Endothelial cell (in vitro differentiated cells): Measurements from ENCODE around the genes C8B and TACSTD2.

- PRO-cap = no peak
Measured at GRCh38 chr1:55146781-55147695, 68.1 kb downstream of the USP24 start.

GRCh38 chr1:55155432-55155691 is 59.8 kb downstream of the USP24 start:
- PRO-cap = no peak

- PRO-cap = no peak
Measured at GRCh38 chr1:55213755-55214082, 1.4 kb downstream of the USP24 start.

DNA sequence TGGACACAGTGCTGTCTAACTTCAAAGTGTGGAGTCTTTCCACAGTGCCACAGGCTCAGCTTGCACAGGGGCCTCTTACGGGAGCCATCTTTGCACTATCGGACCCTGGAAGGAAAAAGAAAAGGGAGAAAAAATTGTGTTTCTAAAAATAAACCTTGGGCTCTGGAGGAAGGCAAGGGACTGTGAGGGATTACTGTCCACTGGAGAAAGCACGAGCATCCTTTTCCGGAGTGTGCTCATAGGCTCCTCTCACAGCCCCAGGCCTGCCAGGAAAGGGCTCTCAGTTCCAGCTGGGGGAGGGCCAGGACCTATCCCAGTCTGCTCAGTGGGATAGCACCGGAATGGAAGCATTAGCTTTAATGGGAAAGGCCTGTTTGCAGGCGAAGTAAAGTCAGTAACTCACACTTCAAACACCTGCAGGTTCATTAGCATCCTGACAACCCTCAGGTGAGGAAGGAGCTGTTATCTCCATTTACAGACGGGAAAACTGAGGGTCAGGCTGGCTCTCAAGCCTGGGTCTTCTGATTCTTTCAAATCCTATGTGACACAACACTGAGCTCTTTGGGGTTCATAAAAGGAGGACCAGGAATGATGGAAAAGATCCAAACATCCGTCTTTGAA is 113.9 kb upstream of the USP24 start:
- PRO-cap = no peak

DNA sequence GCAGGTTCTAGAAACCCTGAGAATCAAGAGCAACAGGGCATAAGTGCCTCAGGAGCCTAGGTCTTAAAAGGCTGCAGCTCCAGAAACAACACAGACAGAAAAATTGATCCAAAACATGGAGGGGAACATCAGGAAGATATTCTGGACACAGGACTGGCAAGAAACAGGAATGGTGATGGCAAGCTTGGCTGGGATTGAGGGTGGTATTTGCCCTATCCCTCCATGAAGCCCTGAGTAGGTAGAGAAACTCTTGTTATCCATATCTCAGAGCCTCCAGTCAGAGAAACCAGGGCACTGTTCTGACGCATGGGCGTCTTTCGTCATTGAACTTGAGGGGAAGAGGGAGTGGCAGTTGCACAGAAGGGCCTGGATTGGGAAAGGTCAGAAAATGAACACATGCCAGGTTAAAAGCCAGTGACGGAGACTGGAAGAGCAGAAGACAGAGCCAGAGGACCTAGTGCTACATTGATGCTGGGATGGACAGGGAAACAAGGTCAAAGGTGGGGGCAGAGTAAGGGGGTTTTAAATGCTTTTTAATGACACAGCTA is 516.8 kb downstream of the PLPP3 start:
- PRO-cap = no peak

- PRO-cap = no peak
Measured at GRCh38 chr1:56424784-56425305, 154.5 kb downstream of the PLPP3 start.

- PRO-cap = no peak
Measured at GRCh38 chr1:56547281-56547954, 31.9 kb downstream of the PLPP3 start.

GRCh38 chr1:56681823-56682649 is 36.9 kb downstream of the PRKAA2 start:
- PRO-cap = no peak

DNA sequence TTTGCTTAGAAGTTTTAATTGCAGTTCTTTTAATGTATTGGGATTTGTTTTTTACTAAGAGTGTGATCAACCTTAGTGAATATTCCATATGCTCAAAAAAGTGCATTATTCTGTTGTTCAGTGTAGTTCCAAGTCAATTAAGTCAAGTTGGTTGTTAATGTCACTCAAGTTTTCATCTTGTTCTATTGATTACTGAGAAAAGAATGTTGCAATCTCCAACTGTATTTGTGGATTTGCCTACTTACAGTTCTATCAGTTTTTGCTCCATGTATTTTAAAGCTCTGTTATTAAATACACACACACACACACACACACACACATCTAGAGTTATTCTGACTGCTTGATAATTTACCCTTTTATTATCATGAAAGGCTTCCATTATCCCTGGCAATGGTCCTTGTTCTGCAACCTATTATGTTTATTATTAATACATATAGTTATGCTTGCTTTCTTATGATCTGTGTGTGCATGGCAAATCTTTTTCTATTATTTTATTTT is 2.5 kb downstream of the C8A start:
- PRO-cap = no peak

DNA sequence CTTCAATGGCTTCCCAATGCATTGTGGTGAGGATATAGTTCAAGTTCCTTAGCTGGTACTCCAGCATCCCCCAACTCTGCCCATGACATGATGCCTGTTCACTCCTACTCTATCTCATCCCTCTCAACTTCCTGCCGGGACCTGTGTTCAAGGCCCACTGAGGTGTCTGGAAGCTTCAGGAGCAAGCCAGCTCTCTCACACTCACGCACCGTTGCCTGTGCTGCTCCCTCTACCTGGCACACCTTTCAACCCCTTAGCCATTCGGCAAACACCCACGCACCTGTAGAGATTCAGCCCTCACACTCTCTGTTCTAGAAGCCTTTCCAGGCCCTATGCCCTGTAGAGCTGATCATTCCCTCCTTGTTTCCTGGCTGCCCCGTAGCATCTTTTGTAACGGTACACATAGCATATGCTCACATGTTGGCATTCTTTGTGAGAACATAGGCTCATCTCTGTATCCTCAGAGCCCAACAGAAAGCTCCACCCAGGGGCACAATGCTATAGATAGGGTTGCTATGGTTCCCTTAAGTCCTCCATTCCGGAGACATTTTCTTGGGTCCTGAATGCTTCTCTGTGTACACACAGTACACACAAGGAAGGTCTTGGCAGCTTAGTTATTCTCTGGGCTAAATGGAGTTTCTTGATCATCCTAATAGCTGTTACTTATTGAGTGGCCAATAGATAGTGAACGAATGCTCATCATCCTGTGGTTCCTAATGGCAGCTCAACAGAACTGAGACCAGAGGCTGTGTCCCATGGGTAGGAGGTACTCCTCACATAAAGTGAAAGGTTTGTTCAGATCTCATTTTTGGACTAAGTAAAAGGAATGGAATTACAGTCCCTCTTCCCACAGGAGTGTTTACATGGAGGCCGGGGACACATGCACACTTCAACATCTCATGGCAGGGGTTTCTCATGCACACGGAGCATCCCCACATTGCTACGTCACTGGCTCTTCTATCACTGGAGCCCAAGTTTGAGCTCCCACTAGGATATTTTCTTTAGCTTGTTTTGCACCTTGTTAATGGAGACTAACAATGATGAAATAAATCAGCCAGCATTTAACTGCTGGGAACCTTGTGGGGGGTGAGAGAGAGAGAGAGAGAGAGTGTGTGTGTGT is 1.2 kb downstream of the C8B start:
- PRO-cap = no peak

DNA sequence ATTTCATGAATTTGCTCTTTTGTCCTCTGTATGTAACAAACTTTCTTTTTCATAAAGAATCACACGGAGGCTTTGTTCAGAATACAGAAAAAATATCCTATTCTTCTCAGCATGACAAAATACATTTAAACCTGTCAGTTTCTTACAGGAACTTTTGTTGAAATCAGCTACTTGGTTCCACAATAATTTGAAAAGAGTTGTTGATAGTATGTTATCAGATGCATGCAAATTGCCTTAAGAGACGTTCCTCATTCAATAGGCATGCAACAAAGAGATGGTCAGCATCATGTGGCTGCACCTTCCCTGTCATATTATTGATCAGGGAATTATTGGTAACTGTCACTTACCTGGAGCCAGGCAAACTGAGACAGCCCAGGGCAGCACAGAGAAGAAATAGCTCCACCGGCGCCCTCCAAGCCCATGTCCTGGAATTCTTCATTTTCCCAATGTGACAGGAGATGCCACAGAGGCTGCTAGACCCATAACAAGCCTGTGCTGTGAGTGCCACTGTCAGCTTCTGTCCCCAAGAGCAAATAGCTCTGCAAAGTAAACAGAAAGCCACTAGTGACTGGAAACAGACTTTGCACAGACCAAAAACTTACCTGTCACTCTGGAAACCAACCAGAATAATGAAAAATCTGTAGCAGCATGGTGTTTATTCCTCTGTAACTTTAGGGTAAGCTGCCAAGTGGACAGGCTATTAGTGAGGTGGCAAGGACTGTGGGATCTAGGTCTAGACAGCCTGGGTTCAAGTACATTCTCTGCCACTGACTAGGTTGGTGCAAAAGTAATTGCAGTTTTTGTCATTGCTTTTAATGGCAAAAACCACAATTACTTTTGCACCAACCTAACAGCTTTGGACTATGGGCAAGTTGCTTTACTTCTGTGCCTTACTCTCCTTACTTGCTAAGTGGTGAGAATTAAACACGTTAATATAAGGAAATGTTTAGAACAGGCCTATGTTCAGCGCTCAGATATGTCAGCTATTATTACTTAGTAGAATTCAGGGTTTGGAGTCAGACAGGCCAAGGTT is at the start of gene C8B:
Gene C8B (minus strand): TSS at position 506 of the 1,033 bp plus-strand sequence.
- PRO-cap = no peak

DNA sequence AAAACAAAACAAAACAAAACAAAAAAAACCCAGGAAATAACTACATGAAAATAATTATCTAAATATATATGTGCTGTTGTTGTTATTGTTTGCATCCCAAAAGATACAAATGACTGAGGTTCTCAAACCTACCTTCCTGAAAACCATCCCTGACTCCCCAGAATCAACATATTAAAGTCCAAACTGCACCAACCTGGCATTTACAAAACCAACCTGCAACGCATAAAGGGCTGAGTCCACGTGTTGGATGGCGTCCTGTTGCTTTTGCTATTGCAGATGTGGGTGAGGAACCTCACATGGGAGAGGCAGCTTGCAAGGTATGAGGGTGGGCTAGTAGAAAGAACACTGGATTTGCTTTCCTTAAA is 1.5 kb upstream of the C8B start:
- PRO-cap = no peak

GRCh38 chr1:57860312-57860710 is 436.5 kb upstream of the DAB1 start:
- PRO-cap = bidirectional peak, plus-strand start at chr1:57860577, minus-strand start at chr1:57860457

DNA sequence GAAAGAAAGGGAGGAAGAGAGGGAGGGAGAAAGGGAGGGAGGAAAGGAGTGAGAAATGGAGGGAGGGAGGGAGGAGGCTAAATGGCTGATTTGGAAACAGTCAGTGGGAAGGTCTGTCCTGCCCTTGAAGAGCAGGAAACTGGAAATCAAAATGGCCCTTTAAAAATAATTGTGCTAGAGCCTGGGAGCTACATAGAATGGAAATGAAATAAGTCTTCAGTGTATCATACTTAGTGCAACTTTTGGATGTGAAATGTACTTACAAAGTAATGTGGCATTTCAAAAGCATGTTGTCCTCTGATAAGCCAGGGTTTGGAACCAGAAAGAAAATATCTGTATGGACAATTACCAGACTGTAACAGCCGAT is 546.5 kb downstream of the OMA1 start:
- PRO-cap = no peak

DNA sequence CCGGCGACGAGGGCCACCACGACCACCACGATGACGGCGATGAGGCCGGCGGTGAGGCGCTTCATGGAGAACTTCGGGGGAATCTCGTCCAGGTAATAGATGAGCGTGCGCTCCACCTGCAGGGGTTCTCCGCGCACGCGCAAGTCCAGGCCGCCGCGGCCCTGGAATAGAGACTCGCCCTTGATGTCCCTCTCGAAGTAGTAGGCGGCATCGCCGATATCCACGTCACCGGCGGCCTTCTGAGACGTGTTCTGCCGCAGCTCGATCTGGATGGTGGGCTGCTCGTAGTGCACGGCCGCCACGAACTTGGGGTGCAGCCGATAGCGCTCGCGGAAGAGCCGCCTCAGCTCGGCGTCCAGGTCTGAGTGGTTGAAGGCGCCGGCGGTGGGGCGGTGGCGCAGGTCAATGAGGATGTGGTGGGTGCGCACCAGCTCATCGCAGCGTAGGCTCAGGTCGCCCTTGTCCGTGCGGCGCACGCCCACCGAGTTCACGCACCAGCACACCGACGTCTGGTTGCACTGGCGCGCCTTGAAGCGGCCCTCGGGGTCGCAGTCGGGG is 688 bp downstream of the TACSTD2 start:
- PRO-cap = no peak

GRCh38 chr1:58576843-58577725 is at the start of gene TACSTD2:
Gene TACSTD2, minus strand, starts transcription at chr1:58577252.
- PRO-cap = unidirectional peak, minus-strand start at chr1:58577252

DNA sequence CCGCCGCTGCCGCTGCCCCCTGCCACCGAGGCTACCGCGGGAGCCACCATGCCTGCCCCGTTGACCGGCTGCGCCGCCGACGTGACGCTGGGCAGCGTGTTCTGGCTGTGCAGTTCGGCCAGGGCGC is 1.4 kb downstream of the JUN start:
- PRO-cap = no peak

- PRO-cap = bidirectional peak, plus-strand start at chr1:58785510, minus-strand start at chr1:58785532
Measured at GRCh38 chr1:58785424-58786198, 1.8 kb upstream of the JUN start.

GRCh38 chr1:58874474-58875361 is 90.9 kb upstream of the JUN start:
- PRO-cap = bidirectional peak, plus-strand start at chr1:58875005, minus-strand start at chr1:58874860; bidirectional peak, plus-strand start at chr1:58875219, minus-strand start at chr1:58875065

DNA sequence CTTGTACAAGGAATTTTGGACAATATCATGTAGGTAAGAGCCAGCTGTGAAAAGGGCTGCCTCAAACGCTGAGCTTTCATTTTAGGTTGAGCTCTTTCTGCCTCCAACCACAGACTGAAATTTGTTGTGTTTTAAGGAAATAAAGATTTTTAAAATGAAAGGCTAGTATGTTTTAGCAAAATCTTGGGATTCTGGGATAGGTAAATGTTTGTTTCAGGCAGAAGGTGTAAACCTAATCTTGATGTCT is 230.3 kb upstream of the JUN start:
- PRO-cap = no peak